Bile duct (tissue), 1 donor: ENCODE measurements around a stretch of chr6.

GRCh38 chr6:158518201-158518807 lies 41.6 kb upstream of the TMEM181 start:
- PRO-cap, result no peak

DNA sequence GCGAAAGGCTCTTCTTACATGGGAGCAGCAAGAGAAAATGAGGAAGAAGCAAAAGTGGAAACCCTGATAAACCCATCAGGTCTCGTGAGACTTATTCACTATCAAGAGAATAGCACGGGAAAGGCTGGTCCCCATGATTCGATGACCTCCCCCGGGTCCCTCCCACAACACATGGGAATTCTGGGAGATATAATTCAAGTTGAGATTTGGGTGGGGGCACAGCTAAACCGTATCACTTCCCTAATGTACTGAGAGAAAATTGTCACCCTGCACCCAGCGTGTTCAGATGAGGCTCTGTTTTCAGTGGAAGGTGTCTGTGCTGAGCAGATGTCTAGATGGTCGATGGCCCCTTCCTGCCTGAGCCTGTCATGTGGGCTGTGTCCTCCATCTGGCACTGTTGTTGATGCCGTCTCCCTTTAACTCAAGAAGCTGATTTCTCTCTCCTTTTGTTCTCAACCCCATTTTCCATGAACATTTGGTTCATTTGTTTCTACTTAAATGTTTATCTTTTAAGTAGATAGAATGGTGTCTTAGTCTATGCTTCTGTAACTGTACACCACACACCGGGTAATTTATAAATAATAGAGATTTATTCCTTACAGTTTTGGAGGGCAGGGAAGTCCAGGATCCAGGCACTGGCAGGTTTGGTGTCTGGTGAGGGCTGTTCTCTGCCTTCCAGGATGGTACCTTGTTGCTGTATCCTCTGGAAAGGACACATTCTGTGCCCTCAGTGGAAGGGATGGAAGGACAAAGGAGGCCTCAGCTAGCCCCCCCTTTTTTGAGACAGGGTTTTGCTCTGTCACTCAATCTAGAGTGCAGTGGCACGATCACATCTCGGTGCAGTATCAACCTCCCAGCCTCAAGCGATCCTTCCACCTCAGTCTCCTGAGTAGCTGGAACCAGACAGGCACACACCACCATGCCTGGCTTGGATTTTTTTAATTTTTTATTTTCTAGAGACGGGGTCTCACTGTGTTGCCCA lies 37.1 kb downstream of the TMEM181 start:
- PRO-cap, result no peak

DNA sequence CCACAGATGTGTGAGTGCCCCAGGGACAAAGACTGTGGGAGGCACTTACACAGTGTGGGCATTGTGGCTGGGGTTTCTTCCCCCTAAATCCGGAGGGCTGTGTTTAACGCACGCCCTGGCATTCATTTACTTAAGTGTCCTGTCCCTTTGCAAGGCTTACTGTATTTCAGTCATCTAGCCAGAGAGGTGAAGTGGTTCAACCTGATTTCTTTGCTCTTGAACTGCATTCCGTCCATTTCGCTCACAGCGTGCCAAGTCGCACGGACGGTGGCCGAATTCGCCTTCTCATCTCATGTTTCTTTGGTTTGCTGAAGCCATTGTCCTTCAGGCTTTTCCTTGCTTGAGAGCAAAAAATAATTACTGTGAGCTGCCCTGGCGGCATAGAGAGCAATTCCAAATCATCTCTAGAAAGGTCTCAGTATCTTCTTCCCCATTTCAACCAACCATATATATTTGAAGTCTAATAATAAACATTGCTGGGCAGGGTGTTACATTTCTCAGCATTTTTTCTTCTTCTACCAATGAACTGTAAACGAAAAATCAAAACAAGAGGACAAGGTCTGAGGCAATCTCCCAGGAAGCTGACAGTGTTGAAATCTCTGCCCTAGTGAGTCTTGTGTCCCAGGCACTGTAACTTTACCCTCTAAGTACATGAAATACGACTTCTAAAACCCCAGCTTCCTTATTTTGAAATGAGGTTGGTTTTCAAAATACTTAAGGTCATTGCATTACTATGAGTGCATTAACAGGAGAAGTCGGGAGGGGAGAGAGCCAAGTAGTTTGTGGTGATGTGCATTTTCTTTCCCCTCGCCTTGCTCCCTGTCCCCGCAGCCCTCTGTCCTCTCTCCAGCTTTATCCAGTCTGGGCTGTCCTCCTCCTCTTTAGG lies 17.0 kb downstream of the SYTL3 start:
- PRO-cap, result unidirectional peak, plus-strand start at position 742 of the sequence

DNA sequence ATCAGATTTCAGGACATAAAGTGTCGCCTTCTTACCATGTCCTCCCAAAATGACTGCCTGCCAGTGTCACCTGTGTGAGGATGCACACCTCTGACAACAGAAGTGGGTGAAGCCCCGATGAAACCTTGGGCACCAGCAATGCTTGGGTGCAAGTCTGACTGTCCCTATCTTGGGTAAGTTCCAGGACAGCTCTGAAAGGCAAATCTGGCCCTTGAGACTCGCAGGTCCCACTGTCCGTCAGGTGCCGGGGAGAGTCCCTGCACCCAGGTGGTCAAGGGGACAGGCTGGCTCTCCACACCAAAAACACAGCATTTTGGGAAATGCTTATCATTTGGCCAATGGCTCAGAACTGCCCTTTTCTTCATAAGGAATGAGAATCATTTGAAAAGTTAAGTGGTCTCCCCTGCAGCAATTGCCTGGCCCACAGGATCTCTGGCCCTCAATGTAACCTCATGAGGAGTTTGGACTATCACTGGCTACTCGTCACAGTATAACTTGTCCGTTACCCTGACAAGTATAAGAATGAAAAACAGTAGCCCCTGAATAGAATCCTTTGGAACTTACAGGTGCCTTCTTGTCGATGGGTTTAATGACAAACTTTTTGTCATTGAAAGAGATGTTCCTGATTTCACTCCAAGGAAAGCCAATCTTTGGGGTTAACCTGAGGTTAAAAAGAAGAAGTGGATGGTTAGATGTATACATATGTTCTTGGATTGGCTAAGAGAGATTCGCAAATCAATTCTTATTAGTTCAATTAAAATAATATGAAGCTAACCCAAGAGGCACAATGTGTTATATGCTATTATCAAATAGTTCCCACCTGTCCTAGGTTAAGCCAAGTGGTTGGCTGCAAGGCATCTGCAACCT lies 43.1 kb downstream of the EZR start:
- PRO-cap, result no peak

DNA sequence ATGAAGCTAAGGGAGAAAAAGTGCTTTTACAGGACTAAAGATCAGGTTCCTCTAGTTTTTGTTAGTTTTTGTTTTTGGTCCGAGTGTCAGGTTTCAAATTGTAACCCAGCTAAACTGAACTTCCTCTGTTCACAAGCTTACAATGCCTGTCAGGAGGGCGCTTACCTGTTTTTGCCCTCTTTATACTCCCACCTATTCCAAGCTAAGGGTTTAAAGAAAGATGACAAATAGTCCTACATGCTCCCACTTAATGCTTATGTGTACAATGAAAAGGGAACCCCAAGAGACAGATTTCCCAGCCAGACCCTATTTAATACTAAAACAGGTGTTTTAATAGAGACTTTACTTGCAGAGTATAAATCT lies 38.5 kb downstream of the EZR start:
- PRO-cap, result no peak

- PRO-cap, result bidirectional peak, plus-strand start at chr6:158799728, minus-strand start at chr6:158799588
Observed at GRCh38 chr6:158799261-158799979, 19.7 kb downstream of the EZR start.

- PRO-cap, result no peak
Observed at GRCh38 chr6:158800981-158801361, 18.2 kb downstream of the EZR start.

GRCh38 chr6:158816929-158817889 lies 2.0 kb downstream of the EZR start:
- PRO-cap, result bidirectional peak, plus-strand start at chr6:158817311, minus-strand start at chr6:158817099; bidirectional peak, plus-strand start at chr6:158817459, minus-strand start at chr6:158817373

- PRO-cap, result no peak
Observed at GRCh38 chr6:158865318-158866212, 46.4 kb upstream of the EZR start.

DNA sequence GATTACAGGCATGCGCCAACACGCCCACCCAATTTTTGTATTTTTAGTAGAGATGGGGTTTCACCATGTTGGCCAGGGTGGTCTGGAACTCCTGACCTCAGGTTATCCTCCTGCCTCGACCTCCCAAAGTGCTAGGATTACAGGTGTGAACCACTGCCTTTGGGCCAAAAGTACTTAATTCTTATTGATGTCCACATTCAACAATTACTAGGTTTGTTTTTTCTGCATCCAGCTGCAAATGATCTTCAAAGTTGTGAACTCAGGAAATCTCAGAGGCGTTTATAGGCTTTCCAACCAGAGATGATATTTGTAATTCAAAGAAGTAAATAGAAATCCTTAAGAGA lies 49.4 kb upstream of the EZR start:
- PRO-cap, result no peak

DNA sequence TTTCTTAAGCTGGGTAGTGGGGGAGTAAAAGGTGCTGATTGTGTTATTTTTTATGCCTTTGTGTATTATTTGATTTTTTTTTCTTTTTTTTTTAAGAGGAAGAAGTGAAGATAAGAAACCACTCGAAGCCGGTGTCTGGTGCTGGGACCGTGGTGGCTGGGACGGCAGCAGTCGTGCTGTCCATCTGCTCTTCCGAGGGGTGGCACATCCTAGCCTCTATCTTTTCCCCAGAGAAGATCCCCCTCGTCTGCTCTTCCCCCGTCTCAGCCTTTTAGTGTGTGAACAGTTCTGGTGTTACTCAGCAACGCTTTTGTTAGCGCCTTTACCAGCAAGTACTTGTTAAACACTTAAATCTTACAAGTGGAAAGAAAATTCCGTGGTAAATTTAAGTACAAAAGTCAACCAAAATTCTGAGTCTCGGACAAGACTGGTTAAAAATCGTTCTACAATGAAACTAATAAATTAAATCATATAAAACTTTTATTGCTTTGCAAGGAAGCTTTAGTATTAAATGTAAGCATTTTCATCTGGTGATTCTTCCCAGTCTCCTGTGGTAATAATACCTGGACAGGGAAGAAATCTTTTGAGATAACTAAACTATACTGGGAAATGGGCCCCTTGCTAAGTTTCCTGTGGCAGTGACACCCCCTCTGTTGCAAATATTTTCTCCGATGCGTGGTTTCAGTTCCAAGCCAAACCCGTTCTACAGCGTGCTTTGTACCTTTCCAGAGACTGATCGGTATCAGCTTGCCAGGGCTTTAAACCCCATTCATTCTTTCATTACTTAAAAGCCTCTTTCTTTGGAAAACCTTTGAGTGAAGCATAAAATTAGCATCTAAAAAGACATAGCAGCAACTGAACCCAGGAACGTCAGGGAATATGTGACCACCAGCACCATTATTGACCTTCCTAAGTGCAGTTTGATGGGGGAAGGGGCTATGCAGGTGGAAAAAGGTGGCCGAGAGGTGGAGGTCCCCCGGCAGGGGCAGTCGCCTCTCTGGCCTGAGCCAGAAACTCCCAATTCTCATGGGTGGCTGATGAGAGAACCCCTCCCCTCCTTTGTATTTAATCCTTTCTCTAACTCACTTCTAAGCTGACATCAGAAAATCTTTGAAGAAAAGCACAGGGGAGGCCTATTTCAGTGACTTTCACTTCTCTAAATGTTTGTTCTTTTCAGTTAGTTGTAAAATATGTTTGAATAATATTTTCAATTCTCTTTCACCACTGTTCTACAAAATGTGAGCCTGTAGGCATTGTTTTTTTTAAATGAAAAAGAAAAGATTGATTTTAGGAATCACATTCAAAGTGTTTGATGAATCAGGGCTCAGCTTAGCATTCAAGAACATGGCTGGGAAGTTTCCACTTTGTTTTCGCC lies 89.6 kb downstream of the RSPH3 start:
- PRO-cap, result no peak

GRCh38 chr6:158998838-158999142 lies 1.2 kb downstream of the RSPH3 start:
- PRO-cap, result no peak

DNA sequence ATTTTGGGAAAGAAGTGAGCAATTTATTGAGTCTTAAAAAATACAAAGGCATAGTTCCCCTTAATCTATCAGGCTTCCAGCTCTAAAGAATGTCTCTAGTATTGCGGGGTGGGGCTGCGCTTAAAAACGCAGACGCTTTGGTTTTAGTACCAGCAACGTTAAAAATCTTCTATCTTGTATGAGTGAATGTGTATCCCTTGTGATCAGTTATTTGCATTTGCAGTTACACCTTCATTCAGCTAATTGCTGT lies 302 bp upstream of the RSPH3 start:
- PRO-cap, result no peak

DNA sequence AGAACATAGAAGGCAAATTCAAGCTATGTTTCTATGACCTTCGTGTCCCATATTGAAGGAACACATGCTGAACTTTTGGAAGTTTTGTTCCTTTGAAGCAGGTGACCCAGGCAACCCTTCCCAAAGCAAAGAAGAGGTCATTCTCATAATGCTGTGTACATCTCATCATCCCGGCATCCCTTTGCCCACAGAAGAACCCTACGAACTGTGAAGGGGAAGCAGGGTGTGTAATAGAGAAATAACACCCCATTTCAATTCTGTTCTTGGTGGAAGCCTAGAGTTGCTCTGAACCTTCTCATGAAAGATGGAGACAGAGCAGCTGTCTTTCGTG lies 19.0 kb upstream of the TAGAP start:
- PRO-cap, result no peak

DNA sequence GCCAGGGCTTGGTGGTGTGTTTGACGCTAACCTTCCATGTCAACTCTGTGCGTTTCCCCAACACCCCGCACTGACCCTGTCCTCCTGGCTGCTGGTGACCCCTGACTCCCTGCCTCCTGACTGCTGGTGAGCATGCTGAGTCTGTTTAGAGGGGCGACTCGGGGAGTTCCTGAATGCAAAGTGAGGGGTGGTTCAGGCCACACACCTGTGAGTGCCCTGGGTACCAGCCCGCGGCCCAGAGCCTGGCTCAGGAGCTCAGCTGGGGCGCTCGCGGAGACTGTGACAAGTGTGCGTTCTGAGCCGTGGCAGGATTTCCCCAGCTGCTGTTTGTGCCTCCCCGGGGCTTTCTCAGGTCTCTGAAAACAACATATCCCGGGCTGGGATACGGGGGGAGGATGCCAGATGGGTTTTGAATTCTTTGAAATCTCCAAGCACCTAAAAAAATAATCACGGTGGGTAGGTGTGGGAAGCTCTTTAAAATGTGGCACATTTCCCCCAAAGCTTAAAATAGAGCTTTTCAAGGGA lies 49.6 kb upstream of the TAGAP start:
- PRO-cap, result no peak

GRCh38 chr6:159125772-159126419 lies 43.3 kb upstream of the FNDC1 start:
- PRO-cap, result no peak

- PRO-cap, result no peak
Observed at GRCh38 chr6:159217365-159218064, 48.3 kb downstream of the FNDC1 start.

DNA sequence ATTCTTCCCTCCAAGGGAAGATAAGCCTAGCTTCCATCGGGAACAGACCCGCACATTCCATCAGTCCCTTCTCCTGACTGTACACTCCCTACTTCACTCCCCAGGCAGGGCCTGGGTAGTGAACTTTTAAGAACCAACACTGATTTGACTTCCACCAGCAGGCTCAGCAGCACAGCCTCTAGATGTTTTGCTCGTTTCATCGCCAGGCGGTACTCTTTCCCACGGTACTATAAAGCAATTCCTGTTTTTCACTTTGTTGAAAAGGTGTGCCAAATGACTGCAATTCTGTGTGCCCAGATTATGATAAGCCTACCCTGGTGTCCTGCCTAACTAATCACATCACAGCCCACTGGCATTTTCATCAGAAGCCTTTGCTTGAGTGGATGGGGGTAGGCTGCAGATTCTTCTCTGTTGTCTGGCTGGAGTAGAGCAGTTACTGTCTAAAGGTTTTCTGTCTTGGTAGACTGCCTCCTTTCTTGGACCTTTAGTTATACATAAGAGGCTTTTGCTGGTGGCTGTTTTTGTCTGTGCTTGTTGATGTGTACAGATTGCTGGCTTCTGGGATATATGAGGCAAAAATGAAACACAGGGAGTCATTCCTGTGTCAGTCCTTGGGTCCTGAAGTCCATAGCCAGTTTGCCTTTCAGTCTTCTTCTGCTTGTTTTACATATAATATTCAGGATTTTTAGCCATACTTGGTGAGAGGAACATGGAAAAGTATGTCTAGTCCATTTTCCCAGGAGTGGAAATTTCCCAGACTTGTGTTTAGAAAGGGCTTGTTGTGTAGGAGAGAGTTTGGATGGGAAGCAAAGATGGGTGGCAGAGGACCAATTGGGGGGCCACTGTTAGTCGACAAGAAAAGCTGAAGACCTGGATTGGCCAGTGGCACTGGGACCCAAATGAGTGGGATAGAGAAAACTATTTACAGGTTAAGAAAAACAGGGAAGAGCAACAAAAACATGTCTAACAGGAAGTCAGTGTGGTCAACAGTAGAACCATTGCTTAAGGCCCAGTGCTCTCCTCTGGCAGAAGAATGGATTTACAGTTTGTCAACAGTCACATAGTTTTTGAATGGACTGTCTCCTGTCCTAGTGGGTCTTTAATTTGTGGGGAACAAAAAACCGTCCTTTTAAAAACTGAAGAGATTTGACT lies 12.6 kb upstream of the WTAP start:
- PRO-cap, result no peak

- PRO-cap, result bidirectional peak, plus-strand start at chr6:159716383, minus-strand start at chr6:159716337
Observed at GRCh38 chr6:159715927-159716764, 11.2 kb upstream of the WTAP start.

- PRO-cap, result no peak
Observed at GRCh38 chr6:159754793-159755768, 6.8 kb upstream of the ACAT2 start.